ENCODE data around the gene MID1IP1.

- PRO-cap, 2 experiments = no peak in any of the 2 experiments
These were observed 42.4 kb upstream of the DYNLT3 start for GRCh38 chrX:37889752-37890148.

- PRO-cap, 2 experiments = no peak in any of the 2 experiments
These were observed 47.7 kb downstream of the SYTL5 start for GRCh38 chrX:38054080-38054442.

GRCh38 chrX:38351235-38351759 is 1.1 kb upstream of the OTC start:
- PRO-cap, 2 experiments = no peak in any of the 2 experiments

DNA sequence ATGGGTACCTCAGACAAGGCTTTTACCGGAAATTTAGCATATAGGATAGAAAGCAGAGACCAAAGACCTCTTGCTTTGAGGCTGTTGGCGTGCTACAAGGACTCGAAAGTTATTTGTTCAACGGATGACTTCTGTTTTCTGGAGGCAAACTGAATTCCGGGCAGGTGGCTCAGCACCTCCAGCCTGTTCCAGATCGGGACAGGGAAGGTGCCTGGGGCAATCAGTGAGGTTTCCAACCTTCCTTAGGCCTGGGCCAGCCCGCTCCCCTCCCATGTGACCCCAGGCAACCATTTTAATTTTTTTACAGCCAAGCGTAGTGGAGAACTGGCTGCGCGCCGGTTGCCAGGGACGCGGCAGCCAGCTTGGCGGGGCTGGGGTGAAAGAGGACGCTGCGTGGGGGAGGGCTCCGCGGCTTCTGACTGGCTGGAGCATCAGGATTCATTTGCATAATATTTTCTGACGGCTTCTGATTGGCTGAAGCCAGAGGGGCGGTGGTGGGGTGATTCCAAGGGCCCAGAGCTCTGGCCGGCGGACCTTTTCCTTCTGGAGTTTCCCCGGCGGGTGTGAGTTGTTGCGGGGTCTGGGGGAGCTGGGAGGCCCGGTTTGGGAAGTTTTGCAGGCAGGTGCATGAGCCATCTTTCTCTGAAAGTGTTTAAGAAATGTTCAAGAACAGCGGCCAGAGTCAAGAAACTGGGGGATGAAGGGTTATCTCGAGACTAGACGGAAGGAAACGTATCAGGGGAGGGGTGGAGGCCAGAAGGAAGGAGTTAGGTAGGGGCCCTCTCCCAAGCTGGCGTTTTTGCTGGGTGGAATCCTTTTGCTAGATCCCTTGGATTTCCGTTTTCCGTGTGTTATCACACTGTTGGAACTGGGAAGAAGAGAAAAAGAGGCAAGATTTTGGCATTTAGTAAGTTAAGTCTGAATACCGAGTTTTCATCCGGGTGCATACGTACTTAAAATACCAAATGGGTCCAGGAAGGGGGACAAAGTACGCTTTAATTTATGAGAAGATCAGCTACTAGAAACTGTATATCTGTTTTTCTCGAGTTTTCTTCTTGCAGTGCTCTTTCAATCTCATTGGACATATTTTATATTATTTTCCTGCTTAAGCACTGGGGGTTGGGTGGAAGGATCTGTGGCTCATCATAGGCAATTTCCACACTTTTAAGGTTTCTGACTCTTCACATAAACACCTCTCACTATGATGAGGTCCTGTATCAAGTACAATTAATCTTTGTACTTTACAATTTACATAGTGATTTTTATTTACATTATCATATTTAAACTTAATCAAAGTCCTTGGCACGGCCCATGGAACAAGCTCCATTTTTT is at the start of gene MID1IP1:
Gene MID1IP1, plus strand, starts transcription at position 535 of the 1,332 bp plus-strand sequence.
- PRO-cap, 2 experiments = peak in 1 of 2 experiments; most common plus-strand start position 483 of the sequence (in 1); most common minus-strand start position 417 of the sequence (in 1)

DNA sequence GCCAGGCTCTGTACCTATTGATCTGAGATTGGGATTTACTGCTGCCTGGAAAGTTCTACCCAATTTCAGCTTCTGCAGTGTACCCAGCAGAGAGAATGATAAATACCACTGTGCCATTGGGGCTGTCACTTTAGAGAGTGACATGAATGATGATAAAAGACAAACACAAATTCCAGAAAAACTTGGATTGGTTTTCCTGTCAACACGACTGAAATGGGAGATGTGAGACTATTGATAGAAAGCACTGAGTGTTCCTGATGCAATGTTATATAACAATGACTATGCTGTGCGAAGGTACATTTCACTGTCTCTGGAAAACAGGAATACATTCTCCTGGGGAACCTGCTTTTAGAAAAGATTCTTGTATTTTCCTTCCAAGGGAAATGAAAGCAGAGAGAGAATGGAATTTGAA is 49.6 kb downstream of the MID1IP1 start:
- PRO-cap, 2 experiments = peak in 1 of 2 experiments; most common minus-strand start position 74 of the sequence (in 1)

GRCh38 chrX:39296571-39297124 is 495.4 kb downstream of the MID1IP1 start:
- PRO-cap, 2 experiments = no peak in any of the 2 experiments

DNA sequence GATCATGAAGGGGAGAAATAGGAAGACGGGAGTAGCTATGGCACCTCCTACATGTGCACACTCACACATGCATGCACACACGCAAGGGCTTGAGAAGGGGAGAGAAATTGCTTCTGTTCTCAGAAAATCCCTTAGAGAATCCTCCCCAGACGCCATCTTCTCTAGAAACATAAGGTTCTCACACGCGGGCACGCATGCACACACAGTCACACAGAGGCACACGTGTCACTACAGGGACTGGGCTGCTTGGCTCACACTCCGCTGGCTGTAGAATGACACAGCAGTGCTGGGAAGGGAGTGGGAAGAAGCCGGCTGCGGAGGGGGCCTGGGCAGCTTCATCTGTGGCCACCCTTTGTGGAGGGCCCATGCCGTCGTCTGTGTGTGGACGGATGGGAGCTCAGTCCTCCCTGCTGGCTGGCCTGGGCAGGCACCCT is 621.3 kb downstream of the BCOR start:
- PRO-cap, 2 experiments = no peak in any of the 2 experiments

DNA sequence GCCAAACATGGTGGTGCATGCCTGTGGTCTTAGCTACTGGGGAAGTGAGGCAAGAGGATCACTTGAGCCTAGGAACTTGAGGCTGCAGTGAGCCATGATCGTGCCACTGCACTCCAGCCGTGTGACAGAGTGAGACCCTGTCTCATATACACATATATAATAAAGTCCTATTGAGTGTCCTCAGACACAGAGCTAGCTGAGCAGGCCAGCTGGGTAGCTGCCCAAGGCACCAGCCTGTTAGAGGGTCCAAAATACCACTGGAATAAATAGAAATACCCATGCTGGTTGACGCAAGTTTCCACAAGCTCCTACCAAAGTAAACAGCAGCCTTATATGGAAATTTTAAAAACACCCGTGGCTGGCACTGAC is 348.7 kb downstream of the BCOR start:
- PRO-cap, 2 experiments = no peak in any of the 2 experiments

GRCh38 chrX:39808134-39808909 is 289.4 kb downstream of the BCOR start:
- PRO-cap, 2 experiments = no peak in any of the 2 experiments

DNA sequence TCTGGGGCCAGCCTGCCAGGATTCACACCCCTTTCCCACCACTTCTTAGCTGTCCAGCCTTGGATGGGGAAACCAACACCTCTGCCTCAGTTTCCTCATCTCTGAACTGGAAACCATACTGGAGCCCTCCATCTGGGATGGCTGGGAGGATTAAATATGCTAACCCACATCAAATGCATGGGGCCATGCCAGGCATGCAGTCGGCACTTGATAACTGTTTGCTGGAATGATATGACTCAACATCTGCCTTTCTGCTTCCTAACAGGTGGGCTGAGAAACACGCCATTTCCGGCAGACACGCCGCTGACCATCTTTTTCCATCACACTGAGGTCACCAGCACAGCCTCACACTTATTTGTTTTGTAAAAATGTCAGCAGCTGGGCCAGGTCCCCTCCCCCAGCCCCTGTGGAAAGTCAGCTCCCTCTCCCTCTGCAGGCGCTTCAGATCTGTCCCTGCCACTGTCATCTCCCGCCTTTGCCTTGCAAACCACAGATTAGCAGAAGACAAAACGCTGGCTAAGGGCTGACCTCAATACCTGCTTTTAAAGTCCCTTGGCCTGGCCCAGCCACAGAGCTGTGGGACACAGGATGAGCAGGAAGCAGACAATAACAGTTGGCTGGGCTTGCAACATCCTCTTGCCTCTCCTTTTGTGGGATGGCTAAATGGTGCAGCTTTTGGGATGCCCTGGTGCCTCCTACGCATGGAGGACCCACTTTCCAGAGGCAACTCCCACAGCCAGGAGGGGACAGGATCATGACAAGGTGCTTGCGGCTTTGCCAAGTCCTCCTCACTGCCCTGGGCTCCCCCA is 237.4 kb downstream of the BCOR start:
- PRO-cap, 2 experiments = no peak in any of the 2 experiments

DNA sequence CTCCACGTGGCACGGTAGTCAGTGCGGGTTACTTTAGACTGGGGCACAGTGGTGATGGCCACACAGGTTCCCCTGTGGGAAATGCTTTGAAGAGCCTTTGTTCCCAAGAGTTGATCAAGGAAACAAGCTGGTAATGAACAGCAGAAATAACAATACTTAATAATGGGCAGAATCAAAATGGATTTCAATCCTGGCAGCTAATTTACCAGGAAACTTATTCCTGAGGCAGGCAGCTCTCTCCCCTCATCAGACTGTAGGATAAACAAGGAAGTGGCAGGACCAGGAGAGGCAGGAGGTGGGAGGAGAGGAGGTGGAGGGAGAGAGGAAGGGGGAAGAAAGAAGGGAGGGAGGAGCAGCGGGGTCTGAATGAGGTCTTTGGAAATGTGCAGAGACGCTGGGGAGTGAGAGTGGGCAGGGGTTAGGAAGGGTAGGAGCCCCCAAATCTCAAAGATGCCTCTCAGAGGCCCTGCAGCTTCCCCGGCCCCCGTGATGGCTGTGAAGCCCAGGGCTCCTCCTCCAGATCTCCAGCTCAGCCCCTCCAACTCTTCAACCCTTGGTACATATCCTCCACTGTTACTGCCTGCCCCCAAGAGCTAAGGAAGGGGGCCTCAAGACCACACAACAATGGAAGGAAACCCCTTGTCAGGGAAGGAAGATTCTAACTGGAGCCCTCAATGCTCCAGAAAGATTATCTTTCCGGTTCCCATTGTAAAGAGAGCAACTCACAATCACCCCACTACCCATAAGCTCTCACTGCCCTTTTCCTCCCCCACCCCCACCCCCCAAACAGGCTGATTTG is 231.4 kb downstream of the BCOR start:
- PRO-cap, 2 experiments = no peak in any of the 2 experiments

- PRO-cap, 2 experiments = no peak in any of the 2 experiments
These were observed 211.5 kb downstream of the BCOR start for GRCh38 chrX:39886238-39886685.

DNA sequence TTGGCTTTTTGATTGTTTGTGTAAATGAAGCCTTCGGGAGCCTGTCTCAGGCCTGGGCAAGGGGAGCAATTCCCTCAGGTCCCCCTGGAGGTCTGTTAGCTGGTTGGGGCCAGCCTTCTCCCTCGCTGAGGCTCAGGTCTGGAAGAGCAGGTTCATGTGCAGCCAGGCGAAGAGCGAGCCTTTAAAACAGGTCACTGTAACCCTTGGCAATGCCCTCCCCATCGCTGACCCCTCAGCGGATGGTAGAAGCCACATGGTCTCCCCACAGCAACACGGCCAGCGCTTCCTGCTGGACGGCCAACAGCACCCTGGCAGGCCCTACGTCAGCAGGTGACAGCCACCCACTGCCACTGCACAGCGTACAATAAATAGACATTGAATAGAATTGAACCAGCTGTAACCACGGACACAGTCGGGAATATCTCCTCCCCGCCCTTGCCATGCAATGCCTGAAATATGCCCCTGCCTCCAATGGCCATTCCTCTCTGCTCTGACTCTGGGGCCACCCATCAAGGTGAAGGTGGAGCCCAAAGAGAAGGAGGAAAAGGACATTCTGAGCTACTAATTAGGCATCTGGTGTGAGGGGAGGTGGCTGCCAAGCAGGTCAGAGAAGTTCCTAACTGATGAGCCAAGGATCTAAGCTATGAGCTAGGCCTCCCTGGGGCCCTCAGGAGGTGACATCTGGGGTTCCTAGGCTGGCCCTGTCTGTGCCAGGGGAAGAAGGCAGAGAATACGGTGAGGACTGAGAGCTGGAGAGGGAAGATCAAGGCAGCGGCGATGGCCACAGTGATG is 202.4 kb downstream of the BCOR start:
- PRO-cap, 2 experiments = no peak in any of the 2 experiments

- PRO-cap, 2 experiments = no peak in any of the 2 experiments
These were observed 127.8 kb downstream of the BCOR start for GRCh38 chrX:39969791-39970623.

DNA sequence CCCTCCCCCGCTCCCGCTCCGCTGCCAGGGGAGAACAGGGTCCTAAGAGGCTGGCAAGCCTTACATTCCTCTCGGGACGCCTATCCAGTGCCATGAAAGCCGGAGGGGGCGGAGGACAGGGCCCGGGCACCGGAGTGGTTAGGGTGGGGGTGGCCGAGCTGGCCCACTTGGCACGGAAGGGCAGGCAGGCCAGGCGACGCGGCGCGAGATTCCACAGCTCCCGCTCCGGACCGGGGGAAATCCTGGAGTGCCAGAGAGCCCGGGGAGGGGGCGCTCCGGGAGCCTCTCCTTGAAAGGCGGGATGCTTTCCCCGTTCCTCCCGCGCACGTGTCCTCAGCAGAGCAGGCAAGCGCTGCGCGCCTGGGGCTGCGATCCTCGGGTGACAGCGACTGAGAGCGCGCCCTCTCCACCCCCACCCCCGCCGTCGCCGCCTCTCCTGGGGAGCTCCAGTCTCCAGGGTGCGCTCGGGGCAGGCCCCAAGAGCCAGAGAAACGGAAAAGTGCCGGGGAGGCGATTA is 84.0 kb downstream of the BCOR start:
- PRO-cap, 2 experiments = peak in 1 of 2 experiments; most common plus-strand start position 378 of the sequence (in 1); most common minus-strand start position 237 of the sequence (in 1)

DNA sequence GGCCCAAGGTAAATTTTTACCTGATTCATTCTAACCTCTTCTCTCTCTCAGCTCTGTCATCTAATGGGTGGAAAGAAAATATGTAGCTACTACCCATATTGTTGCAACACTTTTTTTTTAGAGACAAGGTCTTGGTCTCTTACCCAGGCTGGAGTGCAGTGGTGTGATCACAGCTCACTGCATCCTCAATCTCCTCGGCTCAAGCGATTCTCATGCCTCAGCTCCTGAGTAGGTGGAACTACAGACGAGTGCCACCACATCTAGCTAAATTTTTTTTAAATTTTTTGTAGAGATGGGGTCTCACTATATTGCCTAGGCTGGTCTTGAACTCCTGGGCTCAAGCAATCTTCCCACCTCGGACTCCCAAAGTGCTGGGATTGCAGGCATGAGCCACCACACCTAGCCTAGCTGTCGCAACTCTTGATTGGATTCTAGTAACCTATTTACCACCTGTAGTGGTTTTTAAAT is 76.6 kb downstream of the BCOR start:
- PRO-cap, 2 experiments = no peak in any of the 2 experiments

DNA sequence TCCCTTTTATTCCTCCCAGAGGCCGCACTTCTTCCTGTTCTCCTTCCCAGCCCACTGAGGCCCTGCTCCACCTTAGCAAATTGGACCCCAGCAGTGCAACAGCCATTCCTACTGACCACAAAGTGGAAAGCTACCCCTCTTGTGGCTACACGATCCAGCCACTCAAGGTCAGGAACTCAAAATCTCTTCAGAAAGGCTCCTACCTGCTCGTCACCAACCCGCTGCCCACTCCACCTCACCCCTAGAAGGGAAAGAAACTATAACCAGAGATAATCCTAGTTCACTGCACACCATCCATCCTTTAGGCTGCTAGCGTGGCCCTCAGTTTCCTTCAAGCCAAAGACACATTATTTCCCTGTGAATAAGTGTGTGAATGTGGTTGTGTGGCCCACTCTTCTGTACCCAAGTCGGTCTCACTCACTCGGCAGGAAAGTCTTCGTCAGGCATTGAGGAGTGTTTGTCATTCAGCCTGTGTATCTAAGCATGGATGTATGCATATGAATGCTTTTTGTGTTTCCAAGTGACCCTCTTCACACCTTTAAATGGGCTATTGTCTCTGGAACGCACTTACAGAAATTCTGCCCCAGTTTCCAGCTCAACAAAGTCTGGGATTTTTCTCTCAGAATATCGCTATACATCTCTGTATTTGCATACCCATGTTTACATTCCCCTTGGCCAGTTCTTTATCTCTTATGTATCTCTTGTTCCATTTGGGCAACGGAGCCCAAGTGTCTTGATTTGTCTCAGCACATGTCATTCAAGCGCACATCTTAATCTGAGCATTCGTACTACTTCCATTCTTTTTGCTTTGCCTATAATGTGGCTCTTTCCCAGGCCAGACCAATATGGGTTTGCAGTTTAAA is 5.0 kb downstream of the BCOR start:
- PRO-cap, 2 experiments = no peak in any of the 2 experiments

DNA sequence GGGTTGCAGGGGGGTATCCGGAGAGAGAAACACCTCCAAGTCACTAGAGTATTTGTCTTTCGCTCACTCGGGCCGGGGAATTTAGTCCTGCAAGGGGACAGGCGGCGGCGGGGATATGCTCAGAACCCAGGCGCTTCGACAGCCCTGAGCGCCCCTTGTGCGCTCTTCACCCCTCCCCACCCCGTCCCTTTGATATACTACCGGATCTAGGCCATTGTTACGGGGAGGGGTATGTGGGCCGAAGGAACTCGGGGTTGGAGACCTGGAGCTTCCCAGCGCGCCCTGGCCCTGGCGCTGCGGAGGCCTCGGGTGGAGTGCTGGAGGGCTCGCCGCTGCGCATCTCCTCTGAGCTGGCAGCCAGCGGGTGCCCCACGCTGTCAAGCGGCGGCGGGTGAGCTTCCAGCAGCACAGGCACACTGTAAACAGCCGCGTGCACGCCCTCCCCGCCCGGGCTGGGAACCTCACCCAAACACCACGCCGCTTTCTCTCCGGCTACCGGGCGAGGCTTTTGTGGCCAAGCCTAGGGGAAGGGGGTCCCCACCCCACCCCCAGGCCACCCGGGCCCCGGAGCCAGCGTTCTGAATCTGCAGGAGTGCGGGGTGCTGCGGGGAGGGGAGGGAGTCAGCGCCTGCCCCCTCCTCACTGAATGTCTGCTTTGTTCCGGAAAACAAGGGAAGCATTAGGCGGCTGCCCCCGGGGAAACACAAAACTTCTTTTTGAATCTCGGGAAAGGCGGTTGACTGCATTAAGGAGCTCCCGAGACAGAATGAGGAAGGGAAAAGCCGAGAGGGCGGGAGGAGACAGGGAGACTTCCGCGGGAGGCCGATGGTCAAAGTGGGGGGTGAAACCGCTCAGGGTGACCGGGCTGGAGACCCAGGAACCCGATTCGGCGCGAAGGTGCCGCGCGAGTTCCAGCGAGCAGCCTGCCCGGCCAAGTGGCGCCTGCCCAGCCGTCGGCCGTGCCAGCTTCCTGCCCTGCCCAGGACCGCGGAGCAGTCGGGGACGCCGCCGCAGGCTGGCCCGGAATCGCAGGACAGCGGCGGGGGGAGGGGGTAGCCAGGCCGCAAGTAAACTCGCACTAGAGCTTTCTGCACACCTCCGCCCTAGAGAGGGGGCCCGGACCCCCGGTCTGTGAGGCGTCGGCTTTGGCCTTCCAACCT is 54.7 kb upstream of the BCOR start:
- PRO-cap, 2 experiments = peak in 1 of 2 experiments; most common plus-strand start position 706 of the sequence (in 1); most common minus-strand start position 565 of the sequence (in 1)

GRCh38 chrX:40157224-40158146 is 59.7 kb upstream of the BCOR start:
- PRO-cap, 2 experiments = no peak in any of the 2 experiments

DNA sequence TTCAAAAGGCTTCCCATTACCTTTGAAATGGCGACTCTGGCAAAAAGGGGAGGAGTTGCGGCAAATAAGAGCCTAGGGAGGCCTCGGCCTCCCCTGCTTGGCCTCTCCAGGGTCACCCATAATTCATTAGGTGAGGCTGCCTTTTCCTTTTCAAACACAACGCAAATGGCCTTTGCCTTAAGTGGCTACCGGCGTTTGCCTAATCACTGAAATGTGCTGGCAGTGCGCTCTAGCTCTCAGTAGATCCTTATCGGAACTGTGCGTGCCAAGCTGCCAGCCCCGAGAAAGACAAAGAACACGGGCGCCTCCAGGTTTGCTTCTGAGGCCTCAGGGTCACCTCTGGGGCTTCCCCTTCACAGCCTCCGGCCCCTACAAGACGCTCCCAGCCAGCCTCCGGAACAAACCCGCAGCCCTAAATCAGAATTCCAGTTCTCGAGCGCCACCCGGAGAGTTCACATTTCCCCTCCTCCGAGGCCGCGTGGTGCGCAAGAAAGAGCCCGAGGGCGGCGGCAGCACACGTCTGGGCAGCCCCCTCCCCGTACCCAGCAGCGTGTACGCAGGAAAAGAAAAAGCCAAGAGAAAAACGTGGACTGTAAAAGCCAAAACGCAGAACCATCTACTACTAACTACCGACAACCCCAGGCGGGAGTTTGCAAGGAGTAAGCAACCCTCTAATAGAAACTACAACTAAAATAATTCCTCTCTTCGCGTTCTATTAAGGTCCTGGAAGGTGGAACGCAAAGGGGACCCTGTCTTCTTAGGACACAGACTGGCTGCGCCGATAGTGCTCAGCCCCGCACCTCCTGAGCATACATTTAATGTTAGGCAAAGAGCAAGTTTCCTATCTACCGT is 76.4 kb upstream of the BCOR start:
- PRO-cap, 2 experiments = no peak in any of the 2 experiments